Parotid gland (tissue), 1 donor: ENCODE data around the genes KRTAP4-8 and KRT19.

DNA sequence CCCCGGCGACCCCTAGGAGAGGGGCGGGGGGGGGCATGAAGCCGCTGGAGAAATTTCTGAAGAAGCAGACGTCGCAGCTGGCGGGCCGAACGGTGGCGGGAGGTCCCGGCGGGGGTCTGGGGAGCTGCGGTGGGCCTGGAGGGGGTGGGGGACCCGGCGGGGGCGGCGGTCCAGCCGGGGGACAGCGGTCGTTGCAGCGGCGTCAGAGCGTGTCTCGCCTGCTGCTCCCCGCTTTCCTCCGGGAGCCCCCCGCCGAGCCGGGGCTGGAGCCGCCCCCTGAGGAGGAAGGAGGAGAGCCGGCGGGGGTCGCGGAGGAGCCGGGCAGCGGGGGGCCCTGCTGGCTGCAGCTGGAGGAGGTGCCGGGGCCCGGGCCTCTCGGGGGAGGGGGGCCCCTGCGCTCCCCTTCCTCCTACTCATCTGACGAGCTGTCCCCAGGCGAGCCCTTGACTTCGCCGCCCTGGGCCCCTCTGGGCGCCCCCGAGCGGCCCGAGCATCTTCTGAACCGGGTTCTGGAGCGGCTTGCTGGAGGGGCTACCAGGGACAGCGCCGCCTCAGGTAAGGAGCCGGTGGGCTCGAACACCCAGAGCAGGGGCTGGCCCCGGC is 658 bp downstream of the RAPGEFL1 start:
- PRO-cap: no peak

- PRO-cap: no peak
These were observed 2.4 kb downstream of the RAPGEFL1 start for GRCh38 chr17:40179668-40180001.

DNA sequence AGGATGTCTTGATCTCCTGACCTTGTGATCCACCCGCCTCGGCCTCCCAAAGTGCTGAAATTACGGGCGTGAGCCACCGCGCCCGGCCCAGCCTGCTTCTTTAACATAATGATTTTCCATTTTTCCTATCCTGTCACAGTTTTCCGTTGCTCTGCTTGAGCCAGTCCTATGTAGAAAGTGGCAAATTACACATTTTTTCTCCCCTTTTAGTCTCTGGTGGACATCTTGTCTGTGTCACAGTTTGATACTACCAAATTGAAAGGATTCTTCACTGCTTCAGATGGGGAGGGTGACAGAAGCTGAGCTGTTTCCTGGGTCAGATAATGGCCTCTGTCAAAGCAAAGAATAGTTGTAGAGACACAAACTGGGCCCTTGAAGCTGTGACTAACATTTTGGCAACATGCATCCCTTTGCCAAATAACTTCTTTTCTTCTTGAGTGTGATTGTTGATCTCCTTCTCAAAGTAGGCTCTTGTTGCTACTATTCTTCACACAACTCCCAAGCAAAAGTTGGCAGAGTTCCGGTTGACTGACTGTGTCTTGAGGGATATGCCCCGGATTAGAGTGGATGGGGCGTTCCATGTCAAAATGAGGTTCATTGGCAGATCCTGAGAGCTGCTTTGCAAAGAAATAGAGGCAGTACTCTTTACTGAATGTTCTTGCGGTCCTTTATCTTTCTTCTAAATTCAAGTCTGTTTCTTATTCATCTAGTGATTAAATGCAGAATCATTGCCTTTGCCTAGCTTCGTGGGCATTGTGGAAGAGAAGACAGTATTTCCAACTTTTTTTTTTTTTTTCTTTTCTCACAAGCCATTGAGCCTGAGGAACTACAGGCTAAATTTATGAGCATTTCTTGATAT is 5.6 kb downstream of the WIPF2 start:
- PRO-cap: no peak

GRCh38 chr17:40303193-40304161 is 5.5 kb upstream of the RARA start:
- PRO-cap: no peak

DNA sequence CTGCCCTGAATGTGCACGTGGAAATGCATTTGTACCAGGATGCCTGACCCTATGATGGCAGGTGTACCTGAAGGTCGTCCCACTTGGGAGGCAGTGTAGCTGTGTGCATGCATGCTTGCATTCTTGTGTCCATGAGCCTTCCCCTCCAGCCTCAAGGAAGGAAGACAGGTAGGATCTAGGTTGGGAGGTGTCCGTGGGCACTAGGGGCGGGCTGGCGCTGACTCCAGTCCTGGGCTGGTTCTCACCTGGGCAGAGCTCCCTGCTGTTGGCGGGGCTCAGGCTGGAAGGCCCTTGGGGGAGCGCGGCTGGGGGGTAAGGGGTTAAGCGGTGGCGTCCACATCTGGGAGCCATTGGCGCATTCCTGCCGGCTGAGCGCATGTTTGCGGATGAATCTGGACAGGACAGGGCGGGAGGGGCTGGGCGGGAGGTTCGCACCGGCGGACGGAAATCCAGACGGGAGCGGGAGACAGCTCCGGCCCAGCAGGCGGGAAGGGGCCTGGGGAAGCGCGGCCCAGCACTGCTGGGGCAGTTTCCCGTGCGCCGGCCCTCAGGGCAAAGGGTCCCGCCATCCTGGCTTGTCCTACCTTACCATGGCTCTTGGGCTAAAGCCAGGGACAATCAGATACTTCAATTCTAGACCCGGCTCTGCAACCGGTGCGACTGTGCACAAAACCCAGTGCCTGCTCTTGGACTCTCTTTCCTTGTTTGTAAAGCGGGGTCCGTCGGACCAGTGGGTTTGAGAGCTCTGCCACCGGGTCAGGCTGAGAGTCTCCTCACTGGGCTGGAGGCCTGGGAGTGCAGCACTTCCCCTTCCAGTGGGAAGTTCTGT is 7.6 kb downstream of the RARA start:
- PRO-cap: no peak

GRCh38 chr17:40344250-40345037 is 20.1 kb downstream of the GJD3 start:
- PRO-cap: unidirectional peak, minus-strand start at chr17:40344630

GRCh38 chr17:40457294-40457733 is 14.1 kb downstream of the IGFBP4 start:
- PRO-cap: no peak

DNA sequence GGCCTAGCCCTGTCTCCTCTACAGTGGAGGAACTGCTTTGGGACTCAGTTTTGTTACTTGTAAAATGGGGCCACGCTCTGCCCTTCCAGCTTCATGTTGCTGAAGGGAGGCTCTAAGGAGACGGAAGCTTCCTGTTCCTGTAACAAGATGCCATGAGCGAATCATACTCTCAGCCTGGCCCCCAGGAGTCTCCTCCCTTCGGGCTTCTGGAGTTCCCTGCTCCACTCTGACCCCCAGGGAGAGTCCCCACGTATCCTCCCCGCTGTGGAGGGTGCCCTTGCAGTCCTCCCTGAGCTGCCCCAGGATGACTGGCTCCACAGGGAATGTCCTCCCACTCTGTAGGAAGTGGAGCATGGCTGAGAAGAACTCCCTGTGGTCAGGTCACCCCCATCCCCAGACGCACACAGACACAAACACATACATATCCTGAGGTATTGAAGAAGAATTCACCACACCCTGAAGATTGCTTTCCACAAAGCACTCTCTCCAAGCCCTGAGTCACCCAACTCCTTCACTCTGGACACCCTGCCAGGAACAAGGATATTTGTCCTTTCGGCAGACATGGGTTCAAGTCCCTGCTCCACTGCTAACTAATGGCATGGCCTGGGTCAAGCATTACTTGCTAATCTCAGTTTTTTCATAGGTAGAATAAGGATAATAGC is 20.1 kb upstream of the TNS4 start:
- PRO-cap: no peak

GRCh38 chr17:40539158-40539766 is 26.0 kb downstream of the CCR7 start:
- PRO-cap: no peak

- PRO-cap: no peak
These were observed 15.5 kb downstream of the CCR7 start for GRCh38 chr17:40549698-40550203.

- PRO-cap: no peak
These were observed 17.1 kb upstream of the CCR7 start for GRCh38 chr17:40582098-40582959.

- PRO-cap: no peak
These were observed 34.9 kb downstream of the SMARCE1 start for GRCh38 chr17:40612454-40613443.

- PRO-cap: no peak
These were observed 373 bp downstream of the KRT27 start for GRCh38 chr17:40782002-40782351.

- PRO-cap: no peak
These were observed 259 bp downstream of the KRT12 start for GRCh38 chr17:40866718-40867210.

- PRO-cap: no peak
These were observed 8.0 kb upstream of the KRT23 start for GRCh38 chr17:40945576-40945787.

- PRO-cap: no peak
These were observed 2.4 kb downstream of the KRT39 start for GRCh38 chr17:40964364-40964772.

GRCh38 chr17:41098023-41098222 is at the start of gene KRTAP4-8:
TSS of gene KRTAP4-8 (minus strand) at chr17:41098142.
- PRO-cap: no peak

DNA sequence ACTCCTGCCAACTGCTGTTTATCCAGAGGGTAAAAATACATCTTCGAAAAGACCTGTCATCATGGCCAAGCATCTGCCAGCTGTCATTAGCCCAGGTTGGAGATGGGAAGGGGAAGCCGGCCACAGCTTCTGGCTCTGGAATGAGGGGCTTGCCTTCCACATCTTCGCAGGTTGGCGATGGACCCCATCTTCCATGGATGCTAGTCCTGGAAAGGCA is 266 bp upstream of the KRTAP17-1 start:
- PRO-cap: no peak

DNA sequence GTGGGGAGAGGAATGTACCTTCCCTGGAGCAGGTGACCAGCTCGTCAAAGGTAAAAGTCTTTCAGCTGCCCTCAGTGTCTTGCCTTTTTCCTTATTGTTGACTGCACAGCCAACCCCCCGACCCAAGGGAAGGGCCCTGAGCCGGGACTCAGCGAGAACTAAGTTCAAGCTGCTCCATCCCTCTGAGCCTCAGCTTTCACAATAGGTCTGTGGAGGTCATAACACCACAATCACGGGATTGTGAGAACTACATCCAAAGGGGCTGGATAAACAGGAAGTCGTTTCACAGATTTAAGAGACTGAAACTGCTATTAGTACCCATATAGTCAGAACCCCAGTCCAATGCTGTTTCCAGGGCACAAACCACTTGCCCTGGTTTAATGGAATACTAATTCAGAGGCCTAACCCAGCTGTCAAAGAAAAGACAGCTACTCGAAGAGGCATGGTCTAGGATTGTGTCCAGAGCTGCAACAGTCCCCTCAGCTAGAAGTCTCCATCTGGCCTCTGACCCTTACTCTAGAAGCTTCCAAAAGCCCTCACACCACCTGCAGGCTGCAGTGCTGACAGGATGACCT is 2.8 kb upstream of the KRT36 start:
- PRO-cap: no peak

- PRO-cap: unidirectional peak, minus-strand start at chr17:41528334
These were observed at the start of gene KRT19 for GRCh38 chr17:41527453-41528453. TSS of gene KRT19 (minus strand) at chr17:41528308.